M059J (cell line): ENCODE measurements around a stretch of chr22.

DNA sequence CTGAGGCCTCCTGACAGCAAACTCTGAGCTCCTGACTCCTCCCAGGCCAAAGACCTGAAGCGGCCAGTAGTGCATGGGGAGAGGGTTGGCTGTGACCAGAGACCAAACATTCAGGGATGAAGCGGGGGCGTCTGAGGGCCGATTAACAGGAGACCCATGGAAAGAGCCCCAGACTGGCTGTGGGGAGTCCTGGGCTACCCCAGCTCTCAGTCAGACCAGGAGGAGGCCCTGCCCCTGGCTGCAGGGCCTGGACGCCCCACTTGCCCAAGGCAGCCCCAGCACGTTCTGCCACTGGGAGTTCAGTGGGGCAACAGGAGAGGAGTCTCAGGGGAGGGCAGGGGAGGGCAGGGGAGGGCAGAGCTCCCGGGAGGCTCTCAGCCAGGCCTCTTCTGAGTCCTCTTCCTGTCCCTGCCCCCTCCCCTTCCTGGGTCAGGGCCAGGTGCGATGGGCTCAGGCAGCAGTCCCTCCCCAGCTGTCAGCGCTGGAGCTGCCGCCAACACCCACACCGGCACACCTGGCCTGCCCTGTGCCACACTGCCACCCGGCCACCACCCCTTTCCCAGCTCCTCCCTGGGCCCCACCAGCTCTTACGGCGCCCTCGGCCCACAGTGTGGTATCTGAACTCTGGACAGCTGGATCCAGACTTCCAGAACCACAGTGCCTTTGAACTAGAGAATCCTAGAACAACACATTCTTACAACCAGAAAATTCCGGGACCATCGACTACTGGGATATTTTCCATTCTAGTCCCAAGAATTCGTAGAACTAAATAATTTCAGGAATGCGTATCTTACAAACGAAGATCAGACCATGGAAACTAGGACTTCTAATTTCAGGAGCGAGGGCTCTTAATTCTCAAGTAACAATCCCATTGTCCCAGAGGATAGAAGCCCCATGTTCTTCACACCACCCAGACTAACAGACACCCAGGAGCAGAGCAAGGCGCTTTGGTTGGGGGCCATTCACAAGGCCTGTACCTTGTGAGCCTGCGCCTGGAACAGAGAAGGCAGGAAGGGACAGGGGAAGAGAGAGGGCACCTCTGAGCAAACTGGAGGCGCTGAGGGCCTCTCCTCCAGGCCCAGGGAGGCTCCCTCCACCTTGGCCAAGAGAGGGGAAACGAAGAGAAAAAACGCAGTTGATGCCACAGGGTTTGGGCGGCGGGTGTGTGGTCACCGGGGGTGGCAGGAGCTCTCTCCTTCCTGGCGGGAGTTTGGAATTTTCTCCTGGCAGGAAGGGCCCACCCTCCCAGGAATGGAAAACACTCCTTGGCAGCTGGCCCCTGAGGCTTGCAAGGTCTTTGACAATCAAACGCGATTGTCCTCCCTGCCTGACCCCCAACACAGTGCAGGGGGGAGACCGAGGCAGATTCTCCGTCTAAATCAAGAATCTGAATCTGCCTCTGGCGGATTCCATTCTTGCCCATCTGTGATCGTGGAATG, 21.6 kb downstream of the RPL3 start:
- RAMPAGE, long total RNA = no peak

GRCh38 chr22:39306771-39307606, 12.4 kb downstream of the RPL3 start:
- RAMPAGE, long total RNA = no peak

- RAMPAGE, long total RNA = no peak
Measured at GRCh38 chr22:39311474-39311932, 7.9 kb downstream of the RPL3 start.

DNA sequence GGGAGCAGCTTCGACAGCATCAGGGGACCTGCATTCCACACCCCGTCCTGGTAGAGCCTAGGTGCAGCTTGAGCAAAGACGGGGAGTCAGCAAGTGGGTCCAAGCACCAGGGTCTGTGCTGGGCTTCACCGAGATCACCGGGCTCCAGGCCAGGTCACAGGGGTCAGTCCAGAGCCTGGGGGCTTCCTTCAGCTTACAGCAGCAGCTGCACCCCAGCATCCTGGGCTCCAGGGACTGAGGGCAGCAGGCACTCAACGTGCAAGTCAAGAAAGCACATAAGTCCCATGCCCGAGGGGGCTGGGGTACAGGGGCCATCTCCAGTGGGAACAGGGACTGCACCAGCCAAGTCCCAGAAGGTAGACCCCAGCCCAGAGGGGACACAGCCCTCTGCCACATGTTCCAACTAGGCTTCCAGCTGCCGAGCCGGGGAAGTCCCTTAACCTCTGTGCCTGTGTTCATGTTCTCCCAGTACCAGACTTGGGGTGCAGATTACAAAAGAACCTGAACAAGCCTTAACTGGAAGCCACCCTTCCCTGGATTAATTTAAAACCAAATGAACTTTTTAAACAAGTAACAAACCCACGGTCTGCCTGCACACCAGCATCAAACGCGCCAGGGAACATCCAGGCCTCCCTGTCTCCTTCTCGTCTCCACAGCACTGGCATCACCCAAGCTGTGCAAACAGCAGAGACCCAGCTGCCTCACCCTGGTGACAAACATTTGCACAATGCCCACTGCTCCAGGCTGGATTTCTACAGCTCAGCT, 7.3 kb downstream of the RPL3 start:
- RAMPAGE, long total RNA = no peak

- RAMPAGE, long total RNA = no peak
Measured at GRCh38 chr22:39462408-39462840, 5.6 kb downstream of the MGAT3 start.

DNA sequence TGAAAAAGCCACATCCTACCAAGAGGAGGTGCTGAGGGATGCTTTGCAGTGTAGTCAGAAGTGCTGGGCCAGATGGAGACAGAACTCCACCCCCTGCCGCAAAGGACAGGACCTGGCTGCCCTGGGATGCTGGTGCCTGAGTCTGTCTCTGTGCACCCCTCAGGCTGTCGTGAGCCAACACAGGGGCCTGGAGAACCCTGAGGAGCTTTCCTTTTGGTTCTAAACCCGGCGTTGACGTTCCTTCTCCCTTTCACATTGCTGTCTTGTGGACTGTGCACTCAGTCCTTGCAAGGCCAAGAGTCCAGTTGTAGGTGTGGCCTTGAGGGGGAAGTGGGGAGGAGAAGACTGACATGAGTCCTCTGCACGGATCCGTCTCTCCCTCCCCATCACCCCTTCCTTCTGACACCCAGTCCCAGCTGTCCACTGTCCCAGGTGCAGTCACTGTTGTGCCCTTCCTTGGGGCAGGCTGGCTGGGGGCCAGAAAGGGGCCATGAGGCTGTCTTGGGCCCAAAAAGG, 12.6 kb upstream of the MIEF1 start:
- RAMPAGE, long total RNA = no peak

DNA sequence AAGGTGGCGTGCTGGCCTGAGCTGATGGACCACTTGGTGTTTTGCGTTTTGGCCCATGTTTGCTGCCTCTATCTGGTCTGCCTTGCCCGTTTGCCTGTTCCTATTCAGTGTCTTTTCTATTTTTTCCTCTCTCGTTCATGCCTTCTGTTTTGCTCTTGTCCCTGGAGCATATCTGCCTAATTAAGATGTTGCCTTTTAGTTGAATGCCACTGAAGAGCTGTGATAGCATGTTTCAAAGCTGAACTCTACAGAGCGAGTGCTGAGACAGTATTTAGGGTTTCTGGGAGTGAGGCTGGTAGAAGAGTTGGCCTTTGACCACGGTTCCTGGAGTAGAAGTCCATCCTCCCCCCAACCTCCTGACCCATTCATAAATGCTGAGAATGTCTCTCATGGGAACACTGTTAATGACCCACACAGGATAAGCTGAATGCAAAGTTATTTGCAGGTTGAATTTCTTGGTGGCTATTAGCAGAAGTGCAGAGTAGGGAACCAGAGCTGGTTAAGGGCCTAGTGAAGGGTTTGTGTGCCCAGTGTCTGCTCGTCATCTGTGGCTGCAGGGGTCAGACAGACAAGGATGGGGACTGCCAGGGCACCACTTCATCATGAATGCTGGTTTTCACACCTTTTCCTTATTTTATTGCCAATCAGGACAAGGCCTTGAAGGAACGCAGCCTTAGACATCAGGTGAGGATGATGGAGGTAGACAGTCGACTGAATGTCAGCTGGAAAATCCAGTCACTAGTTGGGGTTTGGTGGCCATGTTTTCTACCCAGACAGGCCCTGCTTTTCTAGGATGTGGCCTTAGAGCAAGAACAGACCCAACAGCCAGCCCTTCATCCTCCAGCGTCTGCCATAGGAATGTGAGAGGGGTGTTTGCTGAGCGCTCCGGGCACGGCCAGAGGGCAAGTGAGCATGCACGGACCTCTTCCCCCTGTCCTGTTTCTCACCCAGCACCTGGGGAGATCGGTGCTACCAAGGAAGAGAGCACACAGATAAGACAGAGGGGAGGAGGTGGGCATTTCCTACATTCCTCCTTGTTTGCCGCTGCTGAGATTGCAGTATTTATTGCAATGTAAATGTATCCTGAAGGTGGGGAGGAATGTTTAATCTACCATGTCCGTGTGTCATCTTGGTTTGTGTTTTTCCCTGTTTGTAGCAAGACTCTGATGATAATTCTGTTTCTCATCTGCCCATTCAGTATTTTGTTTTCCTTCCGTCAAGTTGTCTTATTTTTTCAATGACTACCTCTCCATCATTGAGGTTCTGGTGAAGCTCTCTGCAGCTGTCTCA, 5.3 kb upstream of the ATF4 start:
- RAMPAGE, long total RNA = no peak

DNA sequence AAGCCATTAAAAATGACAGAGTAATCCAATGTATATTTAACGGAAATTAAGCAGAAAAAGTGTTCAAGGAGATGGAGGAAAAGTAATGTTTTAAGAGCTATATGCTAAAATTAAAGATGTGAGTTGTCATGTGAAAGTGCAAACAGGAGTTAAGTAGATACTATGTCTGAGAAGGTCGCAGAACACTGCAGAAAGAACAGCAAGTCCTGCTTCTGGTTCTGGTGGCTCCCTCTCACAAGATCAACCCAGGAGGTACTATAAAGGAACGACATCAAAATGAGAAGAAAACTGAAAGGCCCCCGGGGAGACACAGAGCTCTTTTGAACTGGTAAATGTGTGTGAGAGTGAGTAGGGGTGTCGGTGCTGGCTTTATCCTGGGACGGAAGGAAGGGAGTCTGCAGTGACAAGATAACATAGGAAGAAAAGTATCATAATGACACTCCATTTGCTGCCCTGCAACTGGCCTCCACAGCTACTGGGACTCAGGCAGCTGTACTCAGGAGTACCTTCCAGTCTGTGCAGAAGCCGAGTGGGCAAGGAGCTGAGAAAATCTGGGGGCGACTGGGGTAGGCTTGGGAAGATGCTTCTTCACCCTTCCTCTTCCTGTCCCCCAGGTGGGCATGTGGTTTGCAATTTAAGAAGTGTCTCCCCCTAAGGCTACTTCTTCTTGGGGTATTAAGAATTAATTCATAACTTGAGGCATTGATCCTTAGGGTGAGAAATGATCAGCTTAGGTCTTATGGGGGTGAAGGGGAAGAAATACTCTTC, 60.9 kb downstream of the ENTHD1 start:
- RAMPAGE, long total RNA = no peak

GRCh38 chr22:39911222-39911595, 10.3 kb downstream of the GRAP2 start:
- RAMPAGE, long total RNA = no peak

GRCh38 chr22:39921289-39921510, 20.3 kb downstream of the GRAP2 start:
- RAMPAGE, long total RNA = no peak

- RAMPAGE, long total RNA = no peak
Measured at GRCh38 chr22:40009794-40010361, 15.1 kb downstream of the FAM83F start.

DNA sequence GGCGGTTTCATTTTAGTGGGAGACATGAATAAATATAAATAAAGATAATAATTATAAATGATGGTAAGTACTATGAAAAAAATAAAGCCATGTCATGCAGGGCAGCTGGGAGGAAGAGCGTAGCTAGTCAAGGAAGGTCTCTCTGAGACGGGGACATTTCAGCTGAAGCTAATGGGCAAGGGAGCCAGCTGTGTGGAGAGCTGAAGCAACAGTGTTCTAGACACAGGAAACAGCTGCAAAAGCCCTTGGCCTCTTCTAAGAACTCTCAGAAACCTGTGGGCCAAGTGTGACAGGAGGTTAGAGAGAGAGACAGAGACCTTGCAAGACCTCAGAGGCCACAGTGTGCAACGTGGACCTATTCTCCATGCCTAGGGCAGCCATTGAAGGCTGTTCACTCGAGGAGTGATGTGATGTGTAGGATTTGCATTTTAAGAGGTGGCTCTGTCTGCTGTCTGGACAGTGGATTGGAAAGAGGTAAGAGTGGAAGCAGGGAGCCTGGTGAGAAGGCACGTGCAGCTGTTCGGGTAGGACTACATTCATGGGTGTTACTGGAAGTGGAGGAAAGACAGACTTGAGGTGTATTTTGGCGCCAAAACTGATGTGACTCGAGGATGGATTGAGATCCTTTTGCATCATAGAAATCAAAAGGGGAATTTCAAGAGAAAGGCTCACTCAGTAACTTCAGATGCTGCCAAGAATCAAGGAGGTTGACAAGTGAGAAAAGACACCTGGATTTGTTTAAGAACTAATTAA, 48.6 kb upstream of the TNRC6B start:
- RAMPAGE, long total RNA = no peak

GRCh38 chr22:40175460-40176205, 2.1 kb upstream of the TNRC6B start:
- RAMPAGE, long total RNA = no peak

- RAMPAGE, long total RNA = no peak
Measured at GRCh38 chr22:40210819-40211289, 33.1 kb downstream of the TNRC6B start.

DNA sequence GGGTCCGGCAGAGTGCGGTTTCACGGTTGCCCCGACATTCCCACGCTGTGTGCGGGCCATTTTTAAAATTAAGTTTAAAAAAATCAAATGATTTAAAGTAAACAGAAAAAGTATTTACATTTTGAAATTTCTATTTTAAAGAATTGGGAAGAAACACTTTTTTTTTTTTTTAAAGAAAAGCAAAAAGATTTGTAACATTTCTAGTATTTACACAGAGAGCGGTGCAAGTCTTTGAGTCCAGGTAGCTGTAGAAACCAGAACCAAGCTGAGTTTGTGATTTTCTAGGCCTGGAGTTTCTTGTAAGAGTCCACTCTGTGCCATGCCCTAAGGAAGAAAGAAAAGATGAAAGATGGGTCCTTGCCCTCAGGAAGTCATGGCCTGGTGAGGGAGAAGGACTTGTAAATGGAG, 82.3 kb downstream of the TNRC6B start:
- RAMPAGE, long total RNA = no peak

DNA sequence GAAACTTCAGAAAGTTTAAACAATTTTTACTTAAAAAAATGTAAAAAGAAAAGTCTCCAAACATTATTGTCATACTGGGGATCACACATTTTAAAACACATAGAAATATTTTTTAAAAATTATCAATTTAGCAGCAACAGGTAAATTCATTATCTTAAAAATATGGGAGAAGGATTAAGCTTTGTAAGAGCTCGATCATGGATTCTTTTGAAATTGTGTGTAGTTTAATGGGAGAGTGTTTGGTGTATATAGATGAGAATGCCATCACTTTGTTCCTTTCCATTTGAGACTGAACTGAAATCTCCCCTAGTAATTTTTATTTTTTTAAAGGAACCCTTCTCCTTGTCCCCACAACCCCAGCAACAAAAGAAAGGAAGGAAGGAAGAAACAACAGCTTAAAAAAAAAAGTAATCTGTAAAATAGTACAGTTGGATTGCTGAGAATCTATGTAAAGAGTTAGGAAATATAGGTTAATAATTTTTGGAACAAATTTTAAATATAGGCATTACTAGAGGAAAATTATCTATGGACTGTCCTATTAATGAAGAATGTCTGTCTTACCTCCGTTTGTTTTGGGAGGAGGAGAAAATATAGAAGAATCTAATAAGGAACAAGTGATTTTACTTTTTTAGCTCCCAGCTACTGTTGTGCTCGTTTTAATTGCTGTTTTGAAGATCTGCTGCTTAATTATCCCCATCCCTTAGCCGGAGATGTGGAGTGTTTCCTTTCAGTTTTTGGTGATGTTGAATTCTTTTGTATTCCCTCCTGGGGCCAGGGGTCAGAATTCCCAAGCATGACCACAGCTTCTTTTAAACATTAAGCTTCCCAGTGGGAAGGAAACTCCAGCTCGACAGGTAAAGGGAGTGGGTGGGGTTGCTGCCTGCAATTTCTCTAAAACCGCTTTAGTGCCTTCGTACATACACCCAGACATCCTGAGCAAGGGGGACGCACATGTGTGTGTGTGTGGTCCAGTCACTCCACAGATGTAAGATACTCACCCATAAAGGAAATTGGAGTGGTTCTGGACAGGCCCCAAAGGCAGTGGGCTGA, 19.7 kb upstream of the ADSL start:
- RAMPAGE, long total RNA = no peak

DNA sequence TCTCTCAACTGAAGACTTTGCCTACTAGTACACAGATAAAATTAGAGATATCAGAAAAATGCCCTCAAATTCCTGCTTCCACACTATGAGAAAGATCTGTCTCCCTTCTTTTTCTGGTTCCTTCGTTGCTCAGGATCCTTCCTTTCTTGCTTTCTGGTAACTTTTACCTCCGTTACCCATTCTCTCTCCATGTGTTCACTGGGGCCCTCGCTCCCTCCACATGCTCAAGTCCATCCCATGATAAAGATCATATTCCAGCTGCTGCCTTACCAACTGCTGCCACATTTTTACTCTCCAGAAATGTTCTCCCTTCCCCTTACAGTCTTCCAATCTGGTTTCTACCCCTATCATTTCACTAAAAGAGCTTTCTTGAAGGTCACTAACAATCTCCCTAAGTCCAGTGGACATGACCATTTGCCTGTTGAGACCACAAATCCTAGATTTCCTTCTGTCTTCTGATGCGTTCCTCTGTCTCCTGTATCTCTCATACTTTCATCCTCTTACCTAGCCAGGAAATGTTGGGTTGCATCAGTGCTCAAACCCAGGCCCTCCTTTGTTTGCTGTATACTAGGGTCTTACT, 7.6 kb upstream of the ADSL start:
- RAMPAGE, long total RNA = no peak

DNA sequence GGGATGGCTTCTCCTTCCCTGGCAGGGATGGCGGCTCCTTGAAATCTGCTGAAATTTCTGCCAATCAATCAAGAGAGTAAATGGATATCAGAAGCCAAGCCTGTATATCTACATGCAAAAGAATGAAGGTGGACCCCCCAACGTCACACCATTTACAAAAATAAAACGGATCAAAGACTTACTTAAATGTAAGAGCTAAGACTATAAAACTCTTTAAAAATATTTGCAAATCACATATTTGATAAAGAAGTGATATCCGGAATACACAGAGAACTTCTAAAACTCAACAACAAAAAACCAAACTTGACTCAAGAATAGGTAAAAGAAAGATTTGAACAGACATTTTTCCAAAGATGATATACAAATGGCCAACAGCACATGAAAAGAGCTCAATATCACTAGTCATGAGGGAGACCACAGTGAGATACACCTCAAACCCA, 41.5 kb downstream of the SGSM3 start:
- RAMPAGE, long total RNA = no peak

DNA sequence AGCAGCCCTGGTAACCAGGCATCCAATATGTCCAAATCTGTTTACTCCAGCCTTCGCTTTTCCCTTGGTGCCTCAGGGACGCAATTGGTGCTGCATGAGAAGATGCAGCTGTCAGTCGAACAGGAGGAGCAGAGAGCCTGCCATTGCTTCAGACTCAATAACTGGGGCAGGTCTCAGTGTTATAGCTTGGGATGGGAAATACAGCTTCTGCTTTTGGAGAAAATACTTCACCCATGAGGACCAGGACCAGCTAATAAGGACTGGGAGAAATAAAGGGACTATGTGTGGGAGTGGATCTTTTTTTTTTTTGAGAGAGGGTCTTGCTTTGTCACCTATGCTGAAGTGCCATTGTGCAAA, 4.9 kb upstream of the MCHR1 start:
- RAMPAGE, long total RNA = no peak

- RAMPAGE, long total RNA = no peak
Measured at GRCh38 chr22:40714451-40715058, 35.3 kb downstream of the MCHR1 start.